Sternocleidomastoid (tissue), 1 donor: ENCODE results near the gene ENGASE.

DNA sequence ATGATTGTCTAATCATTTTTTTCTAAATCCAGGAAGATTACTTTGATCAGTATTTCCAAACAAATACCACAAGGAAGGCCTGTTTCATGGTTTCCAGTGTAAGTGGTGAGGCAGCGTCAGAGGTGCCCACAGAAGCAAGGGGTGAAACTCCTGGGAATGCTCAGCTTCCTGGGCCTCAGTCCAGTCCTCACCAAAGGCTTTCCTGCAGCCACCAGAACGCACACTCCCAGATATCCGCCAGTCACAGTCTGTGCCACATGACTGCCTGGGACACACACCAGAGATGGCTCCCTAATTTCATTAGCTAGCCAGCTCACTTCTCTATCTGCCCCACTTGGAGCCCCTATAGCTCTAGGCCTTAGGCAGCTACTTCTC is 77.1 kb downstream of the CYTH1 start:
- PRO-cap, result no peak

- PRO-cap, result no peak
Observed at GRCh38 chr17:78722356-78722704, 59.7 kb downstream of the CYTH1 start.

DNA sequence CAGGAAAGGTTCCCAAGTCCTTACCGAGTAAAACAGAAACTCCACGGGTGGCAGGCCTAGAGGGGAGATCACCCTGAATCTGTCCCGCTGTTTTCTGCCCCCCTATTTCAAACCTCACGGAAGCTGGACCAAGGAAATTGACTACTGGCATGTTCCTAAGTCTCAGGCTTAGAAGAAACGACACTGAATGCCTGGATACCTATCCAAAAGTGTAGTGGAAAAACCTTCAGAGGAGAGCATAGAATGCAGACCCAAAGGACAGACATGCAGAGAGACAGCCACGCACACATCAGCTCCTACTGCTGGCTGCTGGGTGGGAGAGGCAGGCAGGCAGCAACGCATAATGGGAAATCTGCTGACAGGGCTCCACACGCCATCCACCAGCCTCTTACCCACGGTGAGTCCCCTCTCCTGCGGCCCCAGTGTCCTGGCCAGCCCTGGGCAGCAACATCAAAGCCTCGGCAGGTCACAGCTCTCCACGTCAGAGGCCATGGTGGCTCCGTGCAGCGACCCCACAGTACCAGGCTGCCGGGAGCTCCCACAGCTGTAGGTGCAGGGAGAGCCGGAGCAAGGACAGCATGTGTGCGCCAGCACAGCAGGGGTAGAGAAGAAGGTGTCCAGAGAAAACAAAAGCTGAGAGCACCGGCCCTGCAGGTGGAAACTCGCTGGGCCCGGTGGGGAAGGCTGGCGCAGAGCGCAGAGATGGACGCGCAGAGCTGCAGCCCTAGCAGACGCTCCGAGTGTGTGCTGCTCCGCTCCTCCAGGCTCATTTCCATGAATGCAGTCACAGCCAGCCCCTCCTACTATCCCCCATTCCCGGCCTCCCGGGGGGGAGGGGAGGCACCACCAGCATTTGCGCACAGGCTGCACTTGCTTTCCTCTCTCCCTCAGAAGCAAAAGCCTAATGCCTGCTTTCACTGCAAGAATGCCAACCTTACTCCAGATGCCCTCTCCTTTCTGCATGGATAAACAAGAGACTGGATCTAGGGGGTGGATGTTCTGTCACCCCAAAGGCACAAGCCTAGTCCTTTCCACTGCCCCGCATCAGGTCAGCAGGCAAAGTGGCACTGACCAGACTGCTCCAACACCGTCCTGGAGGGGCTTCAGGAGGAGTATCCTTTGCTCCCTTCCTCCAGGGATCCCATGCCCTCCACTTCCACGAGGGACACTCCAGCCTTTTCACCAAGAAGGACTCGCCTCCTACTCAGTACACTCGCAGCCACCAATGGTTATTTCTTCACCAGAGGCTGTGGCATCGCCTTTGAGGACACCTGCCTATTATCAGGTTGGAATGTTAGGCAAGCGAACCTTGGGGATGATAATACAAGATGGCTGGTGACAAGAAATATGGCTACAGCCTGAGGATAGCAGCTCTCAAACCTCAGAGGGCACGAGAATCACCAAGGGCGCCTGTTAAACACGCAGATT is 58.7 kb downstream of the CYTH1 start:
- PRO-cap, result no peak

- PRO-cap, result no peak
Observed at GRCh38 chr17:78761714-78762073, 20.4 kb downstream of the CYTH1 start.

DNA sequence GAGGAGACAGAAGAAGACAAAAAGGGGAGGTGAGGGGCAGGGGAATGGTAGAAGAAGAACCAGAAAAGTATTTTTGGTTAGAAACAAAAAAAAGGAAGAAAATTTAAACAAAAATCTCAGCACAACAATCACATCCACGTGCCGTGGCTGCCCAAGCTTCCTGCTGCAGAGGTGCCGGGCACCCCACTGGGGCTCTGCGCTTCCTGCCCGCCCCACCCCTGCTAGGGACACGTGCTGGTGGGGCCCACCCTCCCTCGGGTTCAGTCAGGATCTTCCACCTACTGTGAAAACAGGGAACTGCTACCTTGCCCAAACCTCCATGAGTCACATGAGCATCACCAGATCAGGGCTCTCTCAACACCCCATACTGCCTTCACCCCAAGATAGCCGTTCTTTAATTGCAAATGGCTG is 24.3 kb upstream of the CYTH1 start:
- PRO-cap, result no peak

DNA sequence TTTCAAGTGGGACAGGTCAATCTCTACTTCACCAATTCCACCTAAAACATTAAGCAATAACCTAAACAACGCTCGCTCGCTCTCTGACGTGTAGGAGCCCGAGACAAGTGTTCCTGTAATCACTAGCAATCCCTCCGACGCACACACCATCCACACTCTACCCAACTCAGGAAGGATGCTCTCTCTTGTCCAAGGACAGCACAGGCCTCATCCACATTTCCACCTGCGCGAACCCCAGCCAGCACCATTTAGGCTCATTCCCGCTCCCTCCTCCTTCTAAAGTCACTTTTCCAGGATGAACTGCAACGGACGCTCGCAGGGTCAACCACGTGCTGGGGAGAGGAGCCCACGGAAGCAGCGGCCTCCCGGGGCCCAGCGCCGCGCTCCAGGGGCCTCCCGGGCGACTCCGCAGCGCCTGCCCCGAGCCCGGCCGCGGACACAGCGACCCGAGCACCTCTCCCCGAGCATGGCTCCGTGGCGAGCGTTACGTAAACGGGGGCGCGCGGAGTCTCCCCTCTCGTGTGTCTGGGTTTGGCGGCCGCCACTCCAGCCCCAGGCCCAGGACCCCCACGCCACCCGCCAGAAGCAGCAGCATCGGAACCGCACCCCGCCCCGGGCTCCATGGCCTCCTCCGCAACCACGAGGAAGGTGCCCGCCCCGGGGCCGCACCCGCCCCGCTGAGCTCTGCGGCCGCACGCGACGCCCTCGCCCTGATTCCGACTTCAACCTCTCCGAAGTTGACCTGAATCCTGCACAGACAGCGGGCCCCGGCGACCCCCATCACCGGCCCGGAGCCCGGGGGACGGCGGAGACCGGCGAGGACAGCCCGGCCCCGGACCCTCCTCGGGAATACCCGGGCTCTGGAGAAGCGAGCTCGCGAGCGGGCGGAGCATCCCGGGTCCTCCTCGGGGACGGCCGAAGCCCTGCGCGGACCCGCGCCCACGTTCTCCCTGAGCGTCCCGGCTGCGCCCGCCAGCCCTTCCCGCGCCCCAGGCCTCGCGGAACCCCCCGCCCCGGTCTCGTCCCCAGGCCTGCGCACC is 621 bp downstream of the USP36 start:
- PRO-cap, result no peak

- PRO-cap, result bidirectional peak, plus-strand start at chr17:78841099, minus-strand start at chr17:78840814; unidirectional peak, plus-strand start at chr17:78841276; bidirectional peak, plus-strand start at chr17:78841422, minus-strand start at chr17:78841439; unidirectional peak, minus-strand start at chr17:78841497
Observed at GRCh38 chr17:78840980-78841890, 621 bp upstream of the USP36 start.

DNA sequence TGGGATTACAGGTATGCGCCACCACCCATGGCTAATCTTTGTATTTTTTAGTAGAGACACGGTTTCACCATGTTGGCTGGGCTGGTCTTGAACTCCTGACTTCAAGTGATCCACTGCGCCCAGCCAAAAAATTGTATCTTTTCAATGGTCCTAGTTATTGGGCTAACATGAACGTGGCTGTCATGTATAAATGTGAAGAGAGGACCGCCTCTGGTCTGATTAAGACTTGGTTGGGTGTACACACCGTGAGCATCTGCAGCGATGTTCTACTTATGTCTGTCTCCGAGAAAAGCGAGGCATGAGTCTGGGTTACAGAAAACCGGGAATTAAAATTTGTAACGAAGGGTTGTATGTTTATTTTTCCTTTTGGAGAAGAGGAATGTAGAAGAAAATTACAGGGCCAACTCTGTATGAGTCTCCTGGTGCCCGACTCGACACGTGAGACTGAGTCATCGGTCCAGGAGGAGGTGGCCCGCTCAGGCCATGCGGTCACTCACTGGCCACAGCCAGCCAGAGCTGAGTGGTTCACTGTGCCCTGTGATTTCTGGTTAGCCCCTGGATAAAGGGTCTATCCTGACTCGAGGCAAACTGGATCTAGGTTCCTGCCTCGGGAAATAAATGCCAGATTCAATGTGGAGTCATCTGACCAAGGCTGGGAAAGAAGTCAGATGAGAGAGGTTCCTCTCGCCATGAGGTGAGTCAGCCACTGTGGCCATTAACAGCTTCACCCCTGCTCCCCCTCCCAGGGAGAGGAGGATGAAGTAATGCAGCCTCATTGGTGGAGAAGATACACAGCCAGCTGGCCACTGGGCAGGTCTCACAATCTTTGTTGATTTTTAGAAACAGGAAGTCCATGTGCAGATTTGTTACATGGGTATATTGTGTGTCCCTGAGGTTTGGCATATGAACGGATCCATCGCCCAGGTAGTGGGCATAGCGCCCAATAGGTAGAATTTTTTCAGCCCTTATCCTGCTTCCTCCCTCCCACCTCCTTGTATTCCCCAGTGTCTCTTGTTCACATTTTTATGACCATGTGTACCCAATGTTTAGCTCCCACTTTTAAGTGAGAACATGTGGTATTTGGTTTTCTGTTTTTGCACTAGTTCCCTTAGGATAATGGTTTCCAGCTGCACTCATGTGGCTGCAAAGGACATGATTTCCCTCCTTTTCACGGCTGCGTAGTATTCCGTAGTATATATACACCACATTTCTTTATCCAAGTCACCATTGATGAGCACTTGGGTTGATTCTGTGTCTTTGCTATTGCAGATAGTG is 21.6 kb upstream of the USP36 start:
- PRO-cap, result no peak

DNA sequence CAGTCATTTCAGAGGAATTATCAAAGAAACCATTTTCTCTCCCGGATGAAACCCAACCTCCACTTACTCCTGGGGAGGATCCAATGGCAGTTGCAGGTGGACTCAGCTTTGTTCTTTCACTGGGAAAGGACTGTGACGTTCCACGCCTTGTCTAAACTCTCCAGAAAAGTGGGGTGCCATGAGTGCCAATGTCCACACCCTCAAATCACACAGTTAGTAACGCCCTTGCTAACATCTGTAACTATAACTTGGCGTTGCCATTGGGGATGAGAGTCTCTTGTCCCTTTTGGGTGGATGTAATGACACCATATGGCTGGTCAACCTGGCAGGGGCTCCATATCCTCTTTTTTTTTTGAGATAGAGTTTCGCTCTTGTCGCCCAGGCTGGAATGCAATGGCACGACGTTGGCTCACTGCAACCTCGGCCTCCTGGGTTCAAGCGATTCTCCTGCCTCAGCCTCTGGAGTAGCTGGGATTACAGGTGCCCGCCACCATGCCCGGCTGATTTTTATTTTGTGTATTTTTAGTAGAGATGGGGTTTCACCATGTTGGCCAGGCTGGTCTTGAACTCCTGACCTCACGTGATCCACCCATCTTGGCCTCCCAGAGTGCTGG is 21.3 kb downstream of the CEP295NL start:
- PRO-cap, result no peak

GRCh38 chr17:78896255-78897212 is 6.5 kb downstream of the CEP295NL start:
- PRO-cap, result no peak

DNA sequence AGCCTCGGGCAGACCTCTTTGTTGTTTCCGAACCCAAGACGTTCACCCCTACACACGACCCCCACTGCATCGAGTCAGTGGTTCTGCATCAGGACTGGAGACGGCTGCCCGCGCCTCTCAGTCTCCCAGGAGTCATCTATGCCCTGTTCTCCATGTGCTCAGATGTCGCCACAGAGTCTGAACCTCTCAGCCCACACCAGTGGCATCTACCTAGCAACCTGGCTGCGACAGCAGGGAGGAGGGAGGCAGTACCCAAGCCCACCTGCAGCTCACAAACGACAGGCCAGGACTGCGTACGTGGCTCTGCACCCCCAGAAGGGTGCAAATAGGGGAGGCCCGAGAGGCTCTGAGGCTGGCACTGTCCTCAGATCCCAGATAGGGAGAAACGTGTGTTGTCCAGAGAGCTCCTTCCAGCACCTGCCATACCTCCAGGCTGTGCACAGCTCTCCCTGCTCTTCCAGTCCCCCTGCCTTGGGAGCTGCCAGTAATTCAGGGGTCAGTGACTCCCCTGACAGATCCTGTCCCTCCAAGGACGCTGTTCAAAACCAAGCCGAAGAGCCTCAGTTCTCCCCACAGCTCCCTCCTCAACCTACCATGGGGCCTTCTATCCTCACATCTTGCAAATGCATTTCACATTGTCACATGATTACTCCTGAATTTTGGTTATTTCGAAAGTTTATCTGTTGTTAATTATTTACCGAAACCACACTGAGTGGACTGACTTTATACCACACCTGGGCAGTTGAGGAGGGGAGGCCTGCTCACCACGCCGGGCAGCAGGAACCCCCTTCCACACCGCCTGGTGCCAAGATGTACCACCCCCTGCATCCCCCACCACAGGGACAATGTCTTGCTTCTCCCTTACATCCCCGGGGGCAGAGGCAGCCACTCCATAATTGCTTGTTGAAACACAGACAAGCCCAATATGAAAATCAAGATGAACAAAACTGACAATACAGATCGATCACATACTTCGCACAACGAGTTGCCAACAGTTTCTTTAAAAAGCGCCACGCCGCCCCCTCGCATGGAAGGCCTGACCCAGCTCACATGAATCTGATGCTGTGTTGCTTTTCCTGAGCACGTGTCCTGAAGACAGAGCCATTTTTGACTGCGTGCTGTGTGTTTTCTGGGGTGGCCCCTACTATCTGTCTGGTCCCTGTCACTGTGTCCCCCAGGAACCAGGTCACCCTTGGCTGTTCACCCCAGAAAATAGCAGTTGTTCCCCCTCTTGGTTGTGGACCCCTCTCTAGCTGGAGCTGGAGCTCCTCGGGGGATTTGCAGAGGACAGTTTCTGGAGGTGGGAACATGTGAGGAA is 4.7 kb downstream of the TIMP2 start:
- PRO-cap, result no peak

GRCh38 chr17:78922777-78923268 is 2.4 kb downstream of the TIMP2 start:
- PRO-cap, result bidirectional peak, plus-strand start at chr17:78923101, minus-strand start at chr17:78922988

DNA sequence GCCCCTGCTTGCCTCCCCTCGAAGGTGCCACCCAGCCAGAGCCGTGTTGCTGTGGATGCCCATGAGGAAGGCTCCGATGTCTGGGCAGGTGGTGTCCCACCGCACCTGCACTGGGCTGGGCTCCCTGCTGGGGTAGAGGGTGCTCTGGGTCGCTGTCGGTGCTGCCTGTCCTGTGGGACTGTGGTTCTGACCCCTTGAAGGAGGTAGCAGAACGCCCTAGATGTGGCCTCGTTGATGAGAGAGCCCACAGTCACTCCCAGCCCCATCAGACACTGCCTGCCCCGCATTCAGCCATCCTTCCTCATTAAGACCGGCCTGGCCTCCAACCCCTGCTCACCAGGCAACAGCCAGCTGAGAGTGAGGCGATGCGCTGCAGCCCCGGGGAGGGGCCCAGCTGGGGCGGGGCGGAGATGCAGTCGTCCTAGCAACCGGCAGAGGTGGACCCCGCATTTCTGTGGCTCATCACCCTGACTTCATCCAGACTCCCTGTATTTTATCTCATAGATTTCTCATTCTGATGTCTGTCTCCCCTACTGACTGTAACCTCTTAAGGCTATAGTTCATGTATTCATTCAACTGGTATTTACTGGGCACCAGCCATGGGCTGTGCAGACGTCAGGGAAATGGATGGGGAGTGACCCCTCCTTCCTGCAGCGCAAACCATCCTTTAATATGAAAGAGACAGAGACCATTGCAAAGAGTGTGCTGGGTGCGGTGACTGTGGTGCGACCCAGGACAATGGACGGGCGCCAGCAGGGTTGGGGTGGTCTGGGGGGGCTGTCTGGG is 10.2 kb upstream of the TIMP2 start:
- PRO-cap, result no peak

GRCh38 chr17:79022023-79023134 is 1.6 kb upstream of the C1QTNF1 start:
- PRO-cap, result no peak

DNA sequence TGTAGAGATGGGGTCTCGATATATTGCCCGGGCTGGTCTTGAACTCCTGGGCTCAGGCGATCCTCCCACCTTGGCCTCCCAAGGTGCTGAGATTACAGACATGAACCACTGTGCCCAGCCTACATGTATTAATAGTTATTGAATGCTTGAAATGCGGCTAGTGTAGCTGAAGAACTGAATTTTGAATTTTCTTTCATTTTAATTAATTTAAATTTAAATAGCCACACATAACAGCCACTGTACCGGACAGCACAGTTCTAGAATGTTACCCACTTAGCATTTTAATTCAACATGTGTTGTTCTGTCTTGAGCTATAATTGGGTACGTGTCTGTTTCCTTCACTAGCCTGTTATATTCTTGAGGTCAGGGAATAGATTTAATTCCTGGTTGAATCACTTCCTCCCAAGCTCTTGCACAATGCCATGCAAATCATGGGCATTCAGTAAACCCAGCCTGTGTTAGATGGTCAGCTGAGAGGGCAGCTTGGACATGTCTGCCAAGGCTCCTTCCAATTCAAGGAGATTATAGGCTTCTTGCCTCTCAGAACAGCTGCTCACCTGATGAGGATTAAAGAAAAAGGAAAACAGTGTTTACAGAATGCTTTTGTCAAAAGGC is 12.5 kb downstream of the C1QTNF1 start:
- PRO-cap, result unidirectional peak, plus-strand start at position 461 of the sequence

DNA sequence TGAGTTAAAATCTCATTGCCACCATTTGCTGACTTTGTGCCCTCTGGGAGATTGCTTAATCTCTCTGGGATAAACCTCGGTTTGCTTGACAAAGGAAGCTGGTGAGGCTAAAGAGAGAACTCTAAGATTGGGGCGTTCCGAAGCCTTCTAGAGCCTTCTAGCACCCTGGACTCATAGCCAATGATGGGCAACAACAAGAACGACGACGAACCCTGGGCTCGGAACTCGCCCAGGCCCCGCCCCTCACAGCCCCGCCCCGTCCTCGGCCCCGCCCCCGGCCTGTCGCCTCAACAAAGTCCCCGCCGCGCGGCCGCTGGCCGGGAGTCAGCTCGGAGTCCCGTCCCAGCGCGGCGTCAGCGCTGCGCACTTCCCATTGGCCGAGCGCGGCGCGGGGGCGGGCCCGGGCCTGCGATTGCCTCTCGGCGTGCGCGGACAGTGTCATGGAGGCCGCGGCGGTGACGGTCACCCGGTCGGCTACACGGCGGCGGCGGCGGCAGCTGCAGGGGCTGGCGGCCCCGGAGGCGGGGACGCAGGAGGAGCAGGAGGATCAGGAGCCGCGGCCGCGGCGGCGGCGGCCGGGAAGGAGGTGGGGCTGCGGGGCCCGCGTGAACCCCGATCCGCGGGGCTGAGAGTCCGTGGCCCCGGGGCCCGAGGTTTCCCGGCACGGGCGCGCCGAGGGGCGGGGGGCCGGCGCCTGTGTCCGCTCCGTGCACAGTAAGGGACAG is at the start of gene ENGASE:
Gene ENGASE (plus strand): TSS at position 320 of the 725 bp plus-strand sequence.
- PRO-cap, result bidirectional peak, plus-strand start at position 441 of the sequence, minus-strand start at position 171 of the sequence

- PRO-cap, result no peak
Observed at GRCh38 chr17:79087867-79088800, 13.5 kb downstream of the ENGASE start.

GRCh38 chr17:79092213-79092553 is 17.6 kb downstream of the ENGASE start:
- PRO-cap, result no peak

DNA sequence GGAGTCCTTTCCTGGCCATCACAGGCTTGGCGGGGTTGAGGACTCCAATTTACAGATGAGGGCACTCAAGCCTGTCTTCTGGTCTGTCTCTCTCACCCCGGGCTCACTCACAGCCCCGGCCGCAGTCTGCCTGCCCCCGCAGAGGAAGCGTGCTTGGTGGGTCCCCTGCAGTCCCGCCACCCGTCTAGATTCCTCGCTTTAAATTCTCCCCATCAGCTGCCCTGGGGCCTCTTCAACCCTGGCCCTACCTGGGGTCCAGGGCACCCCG is 92.8 kb downstream of the ENGASE start:
- PRO-cap, result no peak

DNA sequence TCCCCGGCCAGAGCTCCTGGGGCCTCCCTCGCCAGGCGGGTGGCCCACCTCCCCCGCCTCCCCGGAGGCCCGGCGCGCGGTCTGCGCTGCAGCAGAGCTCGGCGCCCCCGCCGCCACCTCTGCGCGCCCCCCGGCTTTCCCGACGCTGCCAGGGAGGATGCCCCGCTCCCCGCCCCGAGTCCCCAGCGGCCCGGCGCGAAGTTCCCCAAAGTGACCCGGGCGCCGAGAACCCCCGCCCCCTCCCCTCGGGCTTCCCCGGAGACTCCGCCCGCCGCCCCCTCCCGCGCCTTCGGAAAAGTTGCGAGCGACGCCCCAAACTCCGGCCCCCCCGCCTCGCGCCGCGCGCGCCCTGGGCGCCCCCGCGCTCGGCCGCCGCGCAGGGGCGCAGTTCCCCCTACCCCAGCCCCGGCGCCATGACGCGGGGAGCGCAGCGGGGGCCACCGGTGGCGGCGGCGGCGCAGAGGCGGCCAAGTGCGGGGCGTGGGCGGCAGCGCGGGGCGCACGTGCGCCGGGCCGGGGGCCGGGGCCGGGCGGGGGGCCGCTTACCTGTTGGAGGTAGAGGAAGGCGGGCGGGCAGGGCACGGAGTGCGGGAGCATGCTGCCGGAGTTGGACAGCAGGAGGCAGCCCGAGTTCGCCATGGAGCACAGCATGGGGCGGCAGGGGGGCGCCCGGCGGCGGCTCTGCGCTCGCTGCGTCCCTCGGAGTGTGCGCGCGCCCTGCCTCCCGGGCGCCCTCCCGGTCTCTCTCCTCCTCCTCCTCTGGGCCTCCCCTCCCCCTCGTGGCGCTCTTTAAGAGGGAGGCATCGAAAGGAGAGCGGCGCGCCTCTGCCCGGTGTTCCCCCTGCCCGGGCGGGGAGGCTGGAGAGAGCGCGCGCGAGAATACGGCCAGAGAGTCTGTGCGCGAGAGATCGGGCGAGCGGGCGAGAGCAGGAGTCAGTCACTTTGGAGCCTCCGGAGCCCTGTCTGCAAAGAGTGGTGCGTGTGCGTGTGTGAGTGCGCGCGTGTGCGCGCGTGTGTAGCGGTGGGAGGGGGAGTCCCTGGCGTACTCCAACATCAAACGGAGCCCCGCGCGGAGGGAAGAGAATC is 108.4 kb downstream of the ENGASE start:
- PRO-cap, result no peak